ENCODE results near the genes CD164 and GPR6.

DNA sequence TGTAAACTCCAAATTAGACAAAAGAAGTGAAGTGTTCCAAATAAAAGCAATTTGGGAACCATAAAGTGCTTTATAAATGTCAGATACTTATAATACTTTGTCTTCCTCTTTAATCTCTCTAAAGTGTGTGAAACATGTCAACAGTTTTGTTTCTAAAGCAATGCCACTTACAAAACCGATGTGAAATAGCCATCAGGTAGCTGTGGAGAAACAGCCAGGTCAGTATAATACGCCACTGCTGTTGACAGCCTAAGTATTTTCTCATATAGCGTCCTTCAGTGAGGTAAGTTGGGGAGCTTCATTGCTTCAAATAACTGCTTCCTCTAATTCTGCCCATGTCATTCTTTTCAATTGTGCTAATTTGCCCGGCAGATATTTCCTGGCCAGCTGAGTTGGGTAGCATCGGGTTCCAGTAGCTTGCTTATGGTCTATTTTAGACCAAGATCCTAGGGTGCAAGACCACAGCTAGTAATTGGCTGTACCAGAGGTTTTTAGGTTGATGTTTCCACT lies 2.2 kb upstream of the ARMC2 start:
- PRO-cap, 3 experiments, result no peak in any of the 3 experiments
- RRBS, result no CpG with 5 or more reads among the region's 5 CpGs

DNA sequence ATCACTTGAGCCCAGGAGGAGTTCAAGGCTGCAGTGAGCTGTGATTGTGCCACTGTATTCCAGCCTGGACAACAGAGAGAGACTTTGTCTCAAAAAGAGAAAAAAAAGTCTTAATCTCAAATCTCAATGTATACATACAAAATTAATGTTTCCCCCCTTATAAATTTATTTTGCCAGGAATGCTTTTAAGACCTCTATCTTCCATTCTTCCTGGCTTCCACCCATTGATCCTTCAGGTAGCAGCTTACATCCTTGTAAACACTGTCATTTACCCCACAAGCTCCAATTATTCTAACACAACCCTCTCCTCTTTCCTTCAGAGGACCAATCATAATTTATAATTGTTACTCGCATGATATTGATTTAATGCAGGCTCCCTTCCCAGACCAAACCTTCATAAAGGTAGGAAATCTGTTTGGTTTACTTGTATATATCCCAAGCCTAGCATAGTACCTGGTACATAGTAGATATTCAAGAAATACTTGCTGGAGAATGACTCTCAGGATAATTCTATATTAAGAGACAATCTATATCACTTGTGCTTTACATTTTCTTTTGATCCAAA lies 98.9 kb downstream of the SESN1 start:
- PRO-cap, 3 experiments, result peak in 1 of 3 experiments; most common minus-strand start position 392 of the sequence (in 1)
- RRBS, result no CpG with 5 or more reads among the region's 1 CpG

- PRO-cap, 3 experiments, result no peak in any of the 3 experiments
- RRBS, result no CpG with 5 or more reads among the region's 6 CpGs
Observed at GRCh38 chr6:109296375-109297042, 85.8 kb downstream of the CD164 start.

- PRO-cap, 3 experiments, result no peak in any of the 3 experiments
- RRBS, result no CpG with 5 or more reads among the region's 9 CpGs
Observed at GRCh38 chr6:109303553-109304557, 78.4 kb downstream of the CD164 start.

GRCh38 chr6:109316489-109317117 lies 65.7 kb downstream of the CD164 start:
- PRO-cap, 3 experiments, result no peak in any of the 3 experiments
- RRBS, result 100% methylated on average over 1 of the region's 8 CpGs

DNA sequence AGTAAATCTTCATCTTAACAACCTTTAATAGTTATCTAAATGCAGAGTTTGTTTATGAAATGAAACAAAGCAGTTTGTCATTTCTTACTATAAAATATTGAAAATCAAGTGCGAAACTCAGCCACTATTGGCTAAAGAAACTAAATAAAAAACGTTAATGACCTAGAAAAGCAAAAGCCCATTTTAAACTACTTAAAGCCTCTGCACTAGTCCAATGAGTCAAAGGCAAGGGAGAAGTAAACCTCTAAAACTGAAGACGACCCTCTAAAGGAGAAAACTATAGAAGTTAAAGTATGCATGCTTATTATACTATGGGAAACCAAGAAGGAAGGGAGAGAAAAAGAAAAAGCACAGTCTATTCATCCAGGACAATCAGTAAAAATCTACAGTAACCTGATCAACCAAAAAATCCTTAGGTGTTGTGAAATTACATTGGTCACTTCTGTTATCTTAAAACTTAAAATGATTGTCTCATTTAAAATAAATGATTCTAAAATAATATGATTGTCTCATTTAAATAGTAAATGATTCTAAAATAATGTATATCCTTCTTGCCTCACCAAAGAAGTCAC lies 14.9 kb downstream of the CD164 start:
- PRO-cap, 3 experiments, result no peak in any of the 3 experiments
- RRBS, result no CpG with 5 or more reads among the region's 3 CpGs

- PRO-cap, 3 experiments, result no peak in any of the 3 experiments
- RRBS, result no CpG with 5 or more reads among the region's 2 CpGs
Observed at GRCh38 chr6:109368767-109369309, 13.4 kb downstream of the CD164 start.

- PRO-cap, 3 experiments, result peak in 3 of 3 experiments; most common plus-strand start chr6:109382145 (in 1); most common minus-strand start chr6:109382467 (in 3)
- RRBS, result 1% methylated on average over 24 of the region's 76 CpGs
Observed at GRCh38 chr6:109382011-109382697, at the start of gene CD164. Gene CD164 (minus strand): TSS chr6:109382467.

- PRO-cap, 3 experiments, result peak in 3 of 3 experiments; most common plus-strand start chr6:109382880 (in 2); most common minus-strand start chr6:109382812 (in 1)
- RRBS, result no CpG with 5 or more reads among the region's 18 CpGs
Observed at GRCh38 chr6:109382698-109382935, 350 bp upstream of the CD164 start.

DNA sequence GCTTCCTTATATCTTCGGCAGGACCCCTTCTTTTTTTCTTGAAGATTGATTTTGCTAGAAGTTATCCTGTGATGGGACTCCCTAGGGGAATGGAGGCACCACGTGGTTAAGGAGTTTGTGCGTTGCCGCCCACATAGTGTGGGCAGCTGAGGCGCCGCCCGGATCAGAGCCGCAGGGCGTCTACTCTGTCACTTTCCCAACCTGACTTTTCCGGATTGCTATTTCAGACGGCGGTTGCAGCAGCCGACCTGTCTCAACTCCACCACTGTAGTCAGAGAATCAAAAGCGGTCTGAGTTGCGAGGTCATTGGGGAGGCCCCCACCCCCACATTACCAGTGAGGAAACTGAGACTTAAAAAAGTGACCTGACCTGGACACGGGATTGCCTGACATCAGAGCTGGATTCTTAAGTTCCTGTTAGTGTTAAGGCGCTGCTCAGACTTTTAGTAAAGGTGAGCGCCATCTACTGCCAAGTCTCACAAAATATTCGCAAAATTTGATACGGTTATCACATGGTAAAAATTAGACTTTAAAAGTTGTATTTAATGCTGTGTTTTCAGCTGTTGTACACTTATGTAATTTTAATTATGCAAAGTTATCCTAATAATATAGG lies 775 bp upstream of the CD164 start:
- PRO-cap, 3 experiments, result peak in 3 of 3 experiments; most common plus-strand start position 213 of the sequence (in 2); most common minus-strand start position 273 of the sequence (in 2)
- RRBS, result 1% methylated on average over 2 of the region's 20 CpGs

- PRO-cap, 3 experiments, result no peak in any of the 3 experiments
- RRBS, result 81% methylated on average over 3 of the region's 11 CpGs
Observed at GRCh38 chr6:109448977-109449449, 6.6 kb downstream of the MICAL1 start.

DNA sequence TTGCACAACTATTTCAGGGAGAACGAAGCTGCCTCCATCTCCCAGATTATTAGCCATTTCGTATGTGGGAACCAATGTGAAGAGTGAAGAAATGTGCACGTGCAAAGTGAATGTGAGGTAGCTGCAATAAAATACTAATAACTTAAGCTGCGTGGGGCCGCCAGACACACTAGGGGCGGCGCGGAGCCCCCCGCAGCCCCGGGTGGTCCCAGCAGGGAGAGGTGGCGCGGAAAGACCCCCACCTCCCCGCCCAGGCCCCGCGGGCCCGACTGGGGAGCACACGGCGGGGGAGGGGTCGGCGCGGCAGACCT lies 322 bp downstream of the ZBTB24 start:
- PRO-cap, 3 experiments, result no peak in any of the 3 experiments
- RRBS, result no CpG with 5 or more reads among the region's 21 CpGs

DNA sequence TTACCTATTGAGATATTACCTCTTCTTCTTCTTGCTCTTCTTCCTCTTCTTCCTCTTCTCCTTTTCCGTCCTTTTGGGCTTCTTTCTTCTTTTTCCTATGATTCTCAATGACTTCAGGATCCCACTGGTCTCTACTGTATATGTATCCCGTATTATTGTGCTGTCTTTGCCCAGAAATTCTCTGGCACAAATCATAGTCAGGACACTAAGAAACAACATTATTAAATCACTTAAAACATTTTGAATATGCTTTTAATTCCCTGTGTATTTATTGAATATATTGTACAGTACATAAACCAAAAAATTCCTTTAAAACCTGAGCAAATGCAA lies 31.8 kb downstream of the AK9 start:
- PRO-cap, 3 experiments, result no peak in any of the 3 experiments
- RRBS, result no CpG with 5 or more reads among the region's 2 CpGs

GRCh38 chr6:109867154-109867787 lies 110.8 kb upstream of the GPR6 start:
- PRO-cap, 3 experiments, result no peak in any of the 3 experiments
- RRBS, result no CpG with 5 or more reads among the region's 5 CpGs

DNA sequence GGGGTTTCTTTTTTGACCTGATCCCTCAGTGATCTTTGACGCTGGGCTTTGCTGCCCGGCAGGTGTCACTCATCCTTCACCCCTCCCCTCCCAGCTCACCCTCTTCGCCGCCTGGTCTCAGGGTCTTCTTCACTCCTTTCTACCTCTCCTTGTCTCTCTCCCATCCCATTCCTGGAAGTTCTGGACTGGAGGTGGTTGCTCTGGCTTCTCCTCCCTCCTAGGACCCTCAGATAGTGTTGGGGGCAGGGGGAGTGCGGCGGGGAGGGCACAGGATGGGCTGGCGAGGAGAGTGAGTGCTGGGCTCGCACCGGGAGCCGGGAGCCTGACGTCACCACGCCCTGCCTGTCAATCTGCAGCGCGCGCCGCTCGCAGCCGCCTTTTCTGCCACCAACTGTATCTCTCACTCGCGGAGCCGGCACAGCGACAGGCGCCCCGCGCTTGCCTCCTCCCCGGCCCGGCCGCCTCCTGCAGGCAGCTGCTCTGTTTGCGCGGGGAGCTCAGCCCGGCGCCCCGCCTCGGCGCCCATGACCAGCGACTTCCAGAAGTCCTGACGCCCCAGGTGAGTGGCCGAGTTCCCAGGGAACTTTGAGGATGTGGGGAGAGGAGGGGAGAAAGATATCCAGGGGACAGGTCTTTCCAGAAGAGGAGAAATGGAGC lies at the start of gene GPR6:
Gene GPR6, plus strand, starts transcription at position 403 of the 657 bp plus-strand sequence.
- PRO-cap, 3 experiments, result no peak in any of the 3 experiments
- RRBS, result 4% methylated on average over 16 of the region's 38 CpGs

DNA sequence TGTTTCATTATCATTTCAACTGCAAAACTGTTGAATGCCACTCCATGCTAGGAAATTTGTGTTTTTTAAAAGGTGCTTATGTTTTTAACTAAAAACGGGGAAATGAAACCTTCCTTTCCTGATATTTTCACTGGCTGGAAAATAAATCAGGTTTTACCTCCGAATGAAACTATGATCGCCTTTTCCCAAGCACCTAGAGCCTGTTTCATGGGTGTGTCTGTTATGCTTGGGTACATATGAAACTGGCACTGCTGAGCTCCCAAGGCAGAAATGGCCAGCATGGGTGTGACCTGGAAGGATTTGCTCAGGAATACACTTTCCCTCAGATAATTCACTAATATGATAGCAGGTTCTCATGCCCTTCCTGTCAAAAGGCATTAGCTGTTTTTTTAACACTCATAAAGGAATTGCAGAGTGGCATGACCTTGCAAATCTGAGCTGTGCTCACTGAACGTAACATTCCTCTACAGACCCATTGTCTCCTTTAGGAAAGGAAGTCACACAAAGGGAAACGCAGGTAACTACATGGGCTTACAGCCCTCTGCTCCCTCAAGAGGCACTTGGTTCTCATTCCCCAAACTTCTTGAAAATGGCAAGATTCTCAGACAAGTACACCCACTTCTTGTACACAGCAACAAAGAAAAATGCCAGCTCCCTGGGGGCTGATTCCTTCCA lies 72.8 kb downstream of the METTL24 start:
- PRO-cap, 3 experiments, result no peak in any of the 3 experiments
- RRBS, result no CpG with 5 or more reads among the region's 5 CpGs

- PRO-cap, 3 experiments, result no peak in any of the 3 experiments
- RRBS, result no CpG with 5 or more reads among the region's 1 CpG
Observed at GRCh38 chr6:110355171-110355433, 3.0 kb downstream of the METTL24 start.

DNA sequence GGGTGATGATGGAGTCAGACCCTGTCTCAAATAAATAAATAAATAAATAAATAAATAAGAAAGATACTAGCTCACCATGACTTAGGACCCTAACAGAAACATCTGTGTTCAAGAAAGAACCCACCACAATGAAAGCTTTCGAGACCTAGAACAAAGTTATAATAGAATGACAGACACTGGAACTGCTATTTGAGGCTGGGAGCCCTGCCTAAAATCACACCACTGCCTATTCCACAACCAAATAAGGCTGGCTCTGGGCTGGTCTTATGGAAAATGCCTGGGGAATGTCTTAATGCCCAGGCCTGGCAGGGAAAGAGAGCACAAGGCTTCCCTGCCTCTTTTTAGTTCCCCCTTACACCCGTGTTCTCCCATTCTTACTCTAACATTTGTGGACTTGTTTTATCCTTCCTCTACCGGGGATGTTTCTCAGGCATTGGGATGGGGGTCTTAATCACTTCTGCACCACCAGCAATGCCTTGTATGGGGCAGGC lies 5.6 kb upstream of the METTL24 start:
- PRO-cap, 3 experiments, result no peak in any of the 3 experiments
- RRBS, result no CpG with 5 or more reads among the region's 3 CpGs

GRCh38 chr6:110542210-110542754 lies 65.9 kb upstream of the SLC22A16 start:
- PRO-cap, 3 experiments, result no peak in any of the 3 experiments
- RRBS, result no CpG with 5 or more reads among the region's 7 CpGs

- PRO-cap, 3 experiments, result no peak in any of the 3 experiments
- RRBS, result no CpG with 5 or more reads among the region's 4 CpGs
Observed at GRCh38 chr6:110738638-110739458, 76.4 kb downstream of the CDK19 start.

Data from breast (tissue), 4 donors.